Uterus (tissue), 7 donors: Measurements from ENCODE around the gene GPR155.

DNA sequence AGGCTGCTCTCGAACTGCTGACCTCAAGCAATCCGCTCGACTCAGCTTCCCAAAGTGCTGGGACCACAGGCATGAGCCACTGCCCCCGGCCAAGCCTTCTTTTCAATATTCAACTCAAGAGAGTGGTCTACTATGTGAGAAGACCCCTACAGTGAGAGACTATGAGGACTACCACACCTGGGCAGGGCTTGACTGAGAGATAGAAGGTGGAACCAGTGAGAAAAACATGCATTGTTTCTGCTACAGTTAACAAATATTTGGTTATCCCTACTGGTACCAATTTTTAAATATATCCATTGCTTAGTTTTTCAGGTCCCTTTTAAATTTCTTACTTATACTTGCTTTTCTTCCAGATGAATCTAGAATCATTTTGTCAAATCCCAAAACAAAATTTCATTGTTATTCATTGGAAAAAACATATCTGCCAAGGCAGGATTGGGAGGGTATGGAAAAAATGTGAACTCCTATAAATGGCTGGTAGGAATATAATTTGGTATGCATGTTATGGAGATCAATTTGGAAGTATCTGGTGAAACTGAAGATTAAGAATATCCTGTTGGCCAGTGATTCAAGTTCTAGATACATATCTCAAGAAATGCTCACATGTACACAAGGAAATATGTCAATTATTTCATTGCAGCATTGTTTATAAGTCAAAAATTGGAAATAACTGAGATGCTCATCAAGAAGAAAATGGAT lies 63.1 kb downstream of the SP3 start:
- PRO-cap, 4 experiments: no peak in any of the 4 experiments
- RAMPAGE, long total RNA, 2 experiments: no peak in any of the 2 experiments
- RRBS: no CpG with 5 or more reads among the region's 4 CpGs

- PRO-cap, 4 experiments: no peak in any of the 4 experiments
- RAMPAGE, long total RNA, 2 experiments: no peak in any of the 2 experiments
- RRBS: no CpG with 5 or more reads among the region's 7 CpGs
These were observed 61.5 kb downstream of the SP3 start for GRCh38 chr2:173903558-173904090.

DNA sequence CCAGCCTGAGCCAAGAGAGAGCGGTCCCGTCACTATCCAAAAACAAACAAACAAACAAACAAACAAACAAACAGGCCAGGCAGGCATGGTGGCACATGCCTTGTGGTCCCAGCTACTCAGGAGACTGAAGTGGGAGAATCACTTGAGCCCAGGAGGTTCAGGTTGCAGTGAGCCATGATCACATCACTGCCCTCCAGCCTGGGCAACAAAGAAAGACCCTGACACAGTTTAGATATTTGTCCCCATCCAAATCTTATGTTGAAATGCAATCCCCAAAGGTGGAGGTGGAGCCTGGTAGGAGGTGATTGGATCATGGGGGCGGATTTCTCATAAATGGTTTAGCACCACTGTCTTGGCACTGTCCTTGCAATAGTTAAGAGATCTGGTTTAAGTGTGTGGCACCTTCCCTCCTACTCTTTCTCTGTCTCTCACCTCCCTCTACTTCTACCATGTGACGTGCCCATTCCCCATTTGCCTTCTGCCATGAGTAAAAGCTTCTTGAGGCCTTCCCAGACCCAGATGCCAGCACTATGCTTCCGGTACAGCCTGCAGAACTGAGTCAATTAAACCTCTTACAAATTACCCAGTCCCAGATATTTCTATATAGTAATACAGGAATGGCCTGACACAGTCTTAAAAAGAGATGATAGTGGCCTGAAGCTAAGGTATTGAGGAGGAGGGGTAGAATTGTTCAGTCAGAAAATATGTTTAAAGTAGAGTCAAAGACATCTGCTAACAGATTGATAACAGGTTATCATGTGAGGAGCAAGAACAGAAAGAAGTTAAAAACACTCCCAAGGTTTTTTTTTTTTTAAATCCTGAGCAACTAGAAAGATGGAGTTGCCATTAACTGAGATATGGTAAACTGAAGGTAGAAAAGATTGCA lies 43.4 kb downstream of the SP3 start:
- PRO-cap, 4 experiments: peak in 2 of 4 experiments; most common minus-strand start position 442 of the sequence (in 1)
- RAMPAGE, long total RNA, 2 experiments: no peak in any of the 2 experiments
- RRBS: no CpG with 5 or more reads among the region's 5 CpGs

GRCh38 chr2:173936647-173937585 lies 28.3 kb downstream of the SP3 start:
- PRO-cap, 4 experiments: no peak in any of the 4 experiments
- RAMPAGE, long total RNA, 2 experiments: no peak in any of the 2 experiments
- RRBS: no CpG with 5 or more reads among the region's 2 CpGs

DNA sequence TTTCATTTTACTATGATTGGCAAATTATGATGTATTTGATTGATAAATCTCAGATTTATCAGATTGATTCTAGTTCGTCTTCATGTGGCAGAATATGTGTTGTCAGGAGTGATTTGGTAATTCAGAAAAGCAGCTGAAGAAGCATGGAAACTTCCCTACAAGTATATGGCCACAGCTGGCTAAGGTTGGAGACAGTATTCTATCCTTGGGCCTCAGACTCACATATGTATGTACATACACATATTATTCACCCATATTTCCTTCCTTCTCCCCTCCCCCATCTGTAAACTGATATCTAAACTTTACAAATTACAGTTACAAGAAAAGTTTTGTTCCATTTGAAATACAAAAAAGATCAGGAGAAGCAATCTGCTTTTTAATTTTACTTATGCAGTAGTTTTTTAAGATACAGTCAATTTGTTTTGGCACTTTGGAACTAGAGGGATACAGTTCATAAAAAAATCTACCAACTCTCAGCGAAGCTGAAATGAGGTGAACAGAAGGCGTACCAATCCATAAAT lies 3.1 kb downstream of the SP3 start:
- PRO-cap, 4 experiments: no peak in any of the 4 experiments
- RAMPAGE, long total RNA, 2 experiments: no peak in any of the 2 experiments
- RRBS: no CpG with 5 or more reads among the region's 3 CpGs

DNA sequence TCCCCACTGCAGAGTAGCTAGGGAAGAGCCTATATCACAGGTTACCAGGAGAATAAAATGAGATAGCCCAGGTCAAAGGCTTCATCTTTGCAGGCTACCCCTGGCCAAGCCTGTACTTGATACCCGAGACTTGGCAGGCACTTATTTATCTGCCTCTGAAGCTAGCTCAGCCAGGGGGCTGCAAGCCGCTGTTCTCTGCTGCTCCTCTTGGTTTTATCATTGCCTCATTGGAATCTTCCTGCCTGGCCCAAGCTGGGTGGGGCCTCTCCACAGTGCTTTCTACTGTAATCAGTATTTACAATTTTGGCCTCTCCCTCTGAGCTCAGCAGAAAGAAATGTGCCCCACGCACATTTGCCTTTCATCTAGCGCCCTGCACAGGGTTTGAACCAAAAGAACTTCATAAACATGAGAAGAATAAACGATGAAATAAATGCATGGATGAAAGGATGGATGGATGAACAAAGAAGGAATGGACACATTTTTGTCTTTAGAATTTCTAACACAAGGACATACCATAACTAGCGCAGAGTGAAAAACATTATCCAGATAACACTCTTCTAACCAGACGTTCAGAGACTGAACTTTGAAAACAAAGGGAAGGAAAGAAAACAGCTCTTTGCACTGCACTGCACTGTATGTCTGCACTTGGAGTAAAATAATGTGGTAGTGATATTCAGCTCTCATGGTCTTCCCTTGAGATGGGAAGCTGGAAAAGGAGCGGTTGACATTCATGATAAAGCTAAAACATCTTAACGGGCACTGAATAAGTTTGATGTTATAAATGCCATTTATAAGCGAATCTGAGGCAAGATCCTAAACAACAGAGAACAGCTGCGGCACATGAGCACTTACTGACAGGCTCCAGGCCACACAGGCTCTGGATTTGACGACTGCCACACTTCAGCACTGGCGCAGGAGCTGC lies 86.7 kb upstream of the SP3 start:
- PRO-cap, 4 experiments: peak in 4 of 4 experiments; most common plus-strand start position 320 of the sequence (in 1); most common minus-strand start position 215 of the sequence (in 2)
- RAMPAGE, long total RNA, 2 experiments: no peak in any of the 2 experiments
- RRBS: no CpG with 5 or more reads among the region's 13 CpGs

- PRO-cap, 4 experiments: no peak in any of the 4 experiments
- RAMPAGE, long total RNA, 2 experiments: no peak in any of the 2 experiments
- RRBS: no CpG with 5 or more reads among the region's 3 CpGs
These were observed 19.0 kb downstream of the OLA1 start for GRCh38 chr2:174229323-174229819.

GRCh38 chr2:174325756-174327189 lies 8.5 kb upstream of the SP9 start:
- PRO-cap, 4 experiments: no peak in any of the 4 experiments
- RAMPAGE, long total RNA, 2 experiments: no peak in any of the 2 experiments
- RRBS: 10% methylated on average over 12 of the region's 86 CpGs

- PRO-cap, 4 experiments: no peak in any of the 4 experiments
- RAMPAGE, long total RNA, 2 experiments: no peak in any of the 2 experiments
- RRBS: 7% methylated on average over 22 of the region's 91 CpGs
These were observed 2.7 kb downstream of the SP9 start for GRCh38 chr2:174337202-174338091.

- PRO-cap, 4 experiments: no peak in any of the 4 experiments
- RAMPAGE, long total RNA, 2 experiments: no peak in any of the 2 experiments
- RRBS: no CpG with 5 or more reads among the region's 5 CpGs
These were observed 2.7 kb downstream of the SCRN3 start for GRCh38 chr2:174398078-174398757.

DNA sequence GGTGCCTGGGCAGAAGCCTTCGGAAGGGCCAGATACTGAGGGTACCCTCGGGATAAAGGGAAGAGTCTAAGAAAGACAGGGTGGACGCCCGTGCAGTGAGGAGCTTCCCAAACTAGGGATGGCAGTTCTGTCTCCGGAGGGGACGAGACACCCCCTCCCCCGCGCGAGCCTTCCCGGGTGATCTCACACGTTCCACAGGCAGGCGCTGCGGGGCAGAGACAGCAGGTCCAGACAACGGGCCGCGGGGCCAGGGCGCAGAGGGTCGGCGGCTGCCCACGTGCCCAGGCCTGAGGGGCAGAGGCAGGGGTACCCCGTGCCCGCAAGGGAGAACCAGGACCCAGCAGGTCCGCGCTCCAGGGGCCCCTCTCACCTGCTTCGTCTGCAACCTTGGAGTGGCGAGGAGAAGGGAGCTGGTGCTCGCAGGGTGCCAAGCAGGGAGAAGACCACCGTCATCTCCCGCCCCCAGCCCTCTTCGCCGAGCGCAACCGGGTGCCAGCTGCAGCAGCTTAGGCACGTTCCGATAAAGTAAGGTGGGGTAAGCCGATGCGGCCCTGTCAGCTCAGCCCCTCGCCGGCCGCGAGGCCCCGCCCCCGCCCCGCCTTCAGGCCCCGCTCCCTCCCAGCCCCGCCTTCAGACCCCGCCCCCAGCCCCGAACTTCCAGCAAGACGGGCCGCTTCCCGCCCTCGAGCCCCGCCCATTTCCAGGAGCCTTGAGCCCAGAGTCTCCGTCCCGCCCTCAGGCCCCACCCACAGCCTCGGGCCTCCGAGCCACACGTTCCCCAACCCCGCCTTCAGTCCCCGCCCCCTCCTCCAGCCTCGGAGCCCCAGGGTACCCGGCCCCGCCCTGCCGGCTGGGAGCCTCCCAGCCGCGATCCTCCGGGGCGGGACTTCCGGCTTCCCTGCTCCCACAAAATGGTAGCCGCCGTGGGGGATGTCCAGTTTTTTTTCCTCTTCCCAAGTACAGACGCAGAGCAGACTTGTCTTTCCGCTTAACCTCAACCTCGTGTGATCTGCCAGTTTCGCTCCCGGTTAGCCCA lies at the start of gene GPR155:
Gene GPR155, minus strand, starts transcription at position 527 of the 1,036 bp plus-strand sequence.
- PRO-cap, 4 experiments: peak in 4 of 4 experiments; most common plus-strand start position 886 of the sequence (in 4); most common minus-strand start position 527 of the sequence (in 3)
- RAMPAGE, long total RNA, 2 experiments: start-site peak on the minus strand in 1 of 2 experiments, centred at position 553 of the sequence, 206 reads per replicate
- RRBS: 1% methylated on average over 13 of the region's 76 CpGs

DNA sequence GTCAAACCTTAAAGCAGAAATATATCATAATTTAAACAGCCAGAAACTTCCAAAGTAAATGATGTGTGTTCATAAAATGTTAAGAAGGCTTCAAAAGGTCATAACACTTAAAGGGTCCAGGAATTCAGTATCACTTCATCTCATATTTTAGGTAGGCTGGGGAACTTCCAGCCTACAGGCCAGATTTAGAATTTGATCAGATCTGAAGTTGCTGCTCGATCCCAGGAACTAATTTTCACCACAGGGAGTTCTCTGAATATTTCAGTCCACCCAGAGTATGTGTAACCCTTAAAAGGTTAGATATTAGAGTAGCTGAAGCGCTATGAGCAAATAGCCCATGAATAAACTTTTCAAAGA lies 1.7 kb downstream of the WIPF1 start:
- PRO-cap, 4 experiments: no peak in any of the 4 experiments
- RAMPAGE, long total RNA, 2 experiments: no peak in any of the 2 experiments
- RRBS: no CpG with 5 or more reads among the region's 2 CpGs

GRCh38 chr2:174611343-174611749 lies 13.7 kb upstream of the WIPF1 start:
- PRO-cap, 4 experiments: no peak in any of the 4 experiments
- RAMPAGE, long total RNA, 2 experiments: no peak in any of the 2 experiments
- RRBS: no CpG with 5 or more reads among the region's 1 CpG

DNA sequence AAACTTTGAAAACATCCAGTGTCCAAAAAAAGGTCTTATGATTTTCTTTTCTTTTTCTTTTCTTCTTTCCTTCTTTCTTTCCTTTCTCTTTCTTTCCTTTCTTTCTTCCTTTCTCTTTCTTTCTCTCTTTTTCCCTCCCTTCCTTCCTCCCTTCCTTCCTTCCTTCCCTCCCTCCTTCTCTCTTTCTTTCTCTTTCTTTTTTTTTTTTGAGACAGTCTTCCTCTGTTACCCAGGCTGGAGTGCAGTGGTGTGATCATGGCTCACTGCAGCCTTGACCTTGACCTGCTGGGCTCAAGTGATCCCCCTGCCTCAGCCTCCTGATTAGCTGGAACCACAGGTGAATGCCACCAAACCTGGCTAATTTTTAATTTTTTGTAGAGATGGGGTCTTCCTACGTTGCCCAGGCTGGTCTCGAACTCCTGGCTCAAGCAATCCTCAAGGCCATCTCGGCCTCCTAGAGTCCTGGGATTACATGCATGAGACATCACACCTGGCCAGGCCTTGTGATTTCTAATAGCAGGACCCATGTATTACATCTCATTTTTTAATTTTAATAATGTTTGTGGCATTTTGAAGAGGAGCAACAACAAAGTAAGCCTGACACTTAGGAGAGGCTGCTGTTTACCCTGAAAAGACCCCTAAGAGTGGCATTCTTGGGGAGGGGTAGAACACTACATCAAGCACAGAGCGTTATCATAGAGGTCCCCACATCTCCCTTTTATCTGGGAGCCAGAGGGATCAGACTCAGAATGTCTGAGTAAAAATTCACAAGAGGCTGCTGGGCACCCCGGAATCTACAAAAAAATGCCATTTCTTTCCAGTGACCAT lies 30.0 kb upstream of the WIPF1 start:
- PRO-cap, 4 experiments: no peak in any of the 4 experiments
- RAMPAGE, long total RNA, 2 experiments: no peak in any of the 2 experiments
- RRBS: no CpG with 5 or more reads among the region's 5 CpGs

- PRO-cap, 4 experiments: peak in 3 of 4 experiments; most common plus-strand start chr2:174633439 (in 2); most common minus-strand start chr2:174633740 (in 1)
- RAMPAGE, long total RNA, 2 experiments: no peak in any of the 2 experiments
- RRBS: no CpG with 5 or more reads among the region's 12 CpGs
These were observed 35.8 kb upstream of the WIPF1 start for GRCh38 chr2:174633167-174634055.

DNA sequence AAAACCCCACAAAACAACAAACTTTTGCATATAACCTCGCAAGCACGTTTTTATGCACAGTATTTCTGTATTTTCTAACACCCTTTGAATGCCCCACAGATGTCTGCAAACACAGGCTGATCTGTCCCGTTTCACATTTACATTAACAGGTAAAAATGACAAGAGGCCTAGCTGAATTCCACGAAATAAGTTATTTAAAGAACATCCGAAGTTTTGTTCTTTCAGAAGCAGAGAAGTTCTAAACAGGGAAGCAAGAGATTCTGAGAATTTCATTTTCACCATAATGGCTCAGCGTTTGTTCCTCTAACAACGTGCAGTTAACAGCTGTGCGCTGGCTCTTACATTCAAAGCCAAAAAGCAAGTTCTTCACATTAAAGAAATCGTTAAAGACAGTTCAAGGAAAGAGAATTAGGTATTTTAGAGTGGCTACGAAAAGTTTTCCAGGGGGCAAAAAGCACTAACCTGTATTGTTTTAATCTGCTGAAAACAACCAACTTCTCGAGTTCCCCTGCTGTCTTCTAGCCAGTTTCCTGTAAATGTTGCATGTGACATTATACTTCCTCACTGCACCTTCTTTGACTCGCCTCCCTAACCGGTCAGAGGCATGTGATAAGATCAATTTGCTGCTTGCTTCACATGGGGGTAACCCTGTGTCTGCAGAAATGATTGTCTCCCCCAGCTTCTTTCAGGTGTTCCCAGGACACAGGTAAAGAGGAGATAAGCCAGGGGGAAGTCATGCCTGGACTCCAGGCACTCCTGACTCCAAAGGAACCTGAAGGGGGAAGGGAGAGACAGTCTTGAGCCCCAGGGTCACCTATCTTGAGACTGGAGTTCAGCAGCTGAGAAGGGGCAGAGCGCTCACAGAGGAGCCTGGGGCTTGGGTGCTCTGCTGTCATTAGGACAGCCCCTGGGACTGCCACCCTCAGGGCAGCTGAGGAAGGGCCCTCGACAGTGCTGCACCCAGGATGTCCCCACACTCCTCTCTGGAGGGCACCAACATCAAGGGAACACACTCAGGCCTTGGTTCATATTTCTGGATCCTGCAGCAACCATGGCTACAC lies 36.8 kb upstream of the WIPF1 start:
- PRO-cap, 4 experiments: peak in 2 of 4 experiments; most common plus-strand start position 612 of the sequence (in 1); most common minus-strand start position 524 of the sequence (in 1)
- RAMPAGE, long total RNA, 2 experiments: no peak in any of the 2 experiments
- RRBS: no CpG with 5 or more reads among the region's 15 CpGs

- PRO-cap, 4 experiments: no peak in any of the 4 experiments
- RAMPAGE, long total RNA, 2 experiments: no peak in any of the 2 experiments
- RRBS: no CpG with 5 or more reads among the region's 8 CpGs
These were observed 13.3 kb downstream of the CHRNA1 start for GRCh38 chr2:174750858-174751583.

GRCh38 chr2:174763752-174764255 lies 468 bp downstream of the CHRNA1 start:
- PRO-cap, 4 experiments: no peak in any of the 4 experiments
- RAMPAGE, long total RNA, 2 experiments: no peak in any of the 2 experiments
- RRBS: no CpG with 5 or more reads among the region's 4 CpGs

DNA sequence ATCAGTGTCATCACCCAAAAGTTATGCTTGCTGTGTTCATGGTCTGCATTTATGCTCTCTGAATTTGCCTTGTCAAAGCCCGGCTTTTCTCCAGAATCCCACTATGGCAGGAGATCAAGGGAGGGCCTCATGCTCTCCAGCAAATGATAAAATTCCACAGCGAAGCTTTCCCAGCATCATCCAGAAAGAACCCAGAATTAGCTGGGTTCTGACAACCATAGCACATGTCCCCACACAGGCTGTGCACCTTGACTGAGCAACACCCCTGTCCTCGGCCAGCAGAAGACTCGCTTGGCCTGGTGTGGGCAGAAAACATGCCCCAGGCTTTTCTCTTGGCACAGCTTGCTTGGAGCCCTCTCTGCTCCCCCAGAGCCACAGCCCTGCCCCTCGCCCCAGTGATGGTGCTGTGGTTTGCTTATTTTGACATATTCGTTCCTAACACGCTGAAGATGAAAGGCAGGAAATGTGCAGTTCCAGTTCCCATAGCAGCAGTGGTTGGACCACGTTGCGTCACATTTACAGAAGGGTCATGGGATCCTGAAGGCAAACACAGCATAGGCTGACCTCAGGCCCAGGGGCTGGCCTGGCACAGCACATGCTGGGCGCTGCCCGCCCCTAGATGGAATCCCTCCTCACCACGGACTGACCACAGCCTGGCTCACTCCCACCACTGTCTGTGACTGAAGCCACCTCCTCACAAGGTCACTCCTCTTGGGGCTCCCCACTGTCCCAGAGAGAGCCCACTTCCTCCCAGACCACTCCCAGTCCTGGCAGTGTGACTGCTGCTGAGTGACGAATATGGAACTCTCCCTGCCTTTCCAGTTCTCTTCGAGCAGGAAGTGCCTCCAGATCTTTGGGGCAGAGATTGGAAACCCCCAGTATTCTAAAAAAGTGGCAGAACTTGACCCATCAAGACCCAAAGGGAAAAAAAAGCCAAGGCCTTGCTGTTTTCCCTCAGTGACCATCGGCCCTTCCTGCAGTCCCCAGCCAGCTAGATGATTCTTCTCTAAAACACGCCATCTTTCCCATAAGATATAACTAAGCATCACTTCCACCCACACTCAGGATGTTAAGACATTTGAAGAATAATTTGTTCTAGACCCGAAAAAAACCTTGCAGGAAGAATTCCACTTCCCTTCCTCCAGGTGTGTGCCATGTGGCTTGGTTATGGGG lies 14.3 kb upstream of the CHRNA1 start:
- PRO-cap, 4 experiments: no peak in any of the 4 experiments
- RAMPAGE, long total RNA, 2 experiments: no peak in any of the 2 experiments
- RRBS: no CpG with 5 or more reads among the region's 17 CpGs

DNA sequence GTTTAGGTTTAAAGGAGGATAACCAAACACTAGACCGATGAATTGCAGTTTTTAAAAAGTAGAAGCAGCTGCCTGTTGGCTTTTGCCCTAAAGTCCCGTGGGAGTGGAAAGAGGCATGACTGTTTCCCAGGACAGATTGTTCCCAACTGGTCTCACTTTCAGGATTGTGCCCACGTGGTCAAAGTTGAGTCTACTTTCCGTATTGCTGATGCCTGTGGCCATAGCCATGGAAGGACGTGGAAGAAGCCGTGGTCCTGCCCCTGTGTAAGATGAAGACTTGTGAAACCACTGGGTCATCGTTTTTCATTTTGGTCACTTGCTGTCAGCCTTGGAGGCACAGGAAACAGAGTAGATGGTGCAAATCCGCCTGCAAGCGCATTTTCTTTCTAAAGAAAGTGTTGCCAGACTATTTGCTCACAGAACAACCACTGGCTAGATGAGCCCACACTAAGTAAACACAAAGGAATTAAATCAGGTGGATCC lies 23.0 kb upstream of the CHN1 start:
- PRO-cap, 4 experiments: no peak in any of the 4 experiments
- RAMPAGE, long total RNA, 2 experiments: no peak in any of the 2 experiments
- RRBS: no CpG with 5 or more reads among the region's 9 CpGs